Measurements from ENCODE around the gene OCM.

GRCh38 chr7:5407346-5408237, 16.0 kb downstream of the TNRC18 start:
CAGE:
- cytosol, long polyA minus RNA = no peak
- cytosol, long polyA plus RNA = no peak
- long polyA plus RNA = no peak
- nucleus, long polyA minus RNA = no peak
- nucleus, long polyA plus RNA = no peak

DNA sequence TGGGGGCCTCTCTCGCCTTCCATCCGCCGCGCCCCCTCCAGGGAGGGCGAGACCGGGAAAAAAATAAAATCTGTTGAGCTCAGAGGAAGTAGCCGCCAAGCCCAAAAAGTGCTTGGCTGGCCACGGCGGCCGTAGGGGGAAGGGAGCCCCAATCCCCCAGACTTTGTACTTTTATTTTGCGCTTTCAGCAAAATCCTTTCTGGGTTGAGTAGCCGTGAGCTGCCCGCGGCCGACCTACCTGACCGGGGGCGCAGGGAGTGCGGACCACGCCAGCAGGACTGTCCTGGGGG, 1.3 kb upstream of the TNRC18 start:
CAGE:
- cytosol, long polyA minus RNA = no peak
- cytosol, long polyA plus RNA = no peak
- long polyA plus RNA = no peak
- nucleus, long polyA minus RNA = no peak
- nucleus, long polyA plus RNA = no peak

DNA sequence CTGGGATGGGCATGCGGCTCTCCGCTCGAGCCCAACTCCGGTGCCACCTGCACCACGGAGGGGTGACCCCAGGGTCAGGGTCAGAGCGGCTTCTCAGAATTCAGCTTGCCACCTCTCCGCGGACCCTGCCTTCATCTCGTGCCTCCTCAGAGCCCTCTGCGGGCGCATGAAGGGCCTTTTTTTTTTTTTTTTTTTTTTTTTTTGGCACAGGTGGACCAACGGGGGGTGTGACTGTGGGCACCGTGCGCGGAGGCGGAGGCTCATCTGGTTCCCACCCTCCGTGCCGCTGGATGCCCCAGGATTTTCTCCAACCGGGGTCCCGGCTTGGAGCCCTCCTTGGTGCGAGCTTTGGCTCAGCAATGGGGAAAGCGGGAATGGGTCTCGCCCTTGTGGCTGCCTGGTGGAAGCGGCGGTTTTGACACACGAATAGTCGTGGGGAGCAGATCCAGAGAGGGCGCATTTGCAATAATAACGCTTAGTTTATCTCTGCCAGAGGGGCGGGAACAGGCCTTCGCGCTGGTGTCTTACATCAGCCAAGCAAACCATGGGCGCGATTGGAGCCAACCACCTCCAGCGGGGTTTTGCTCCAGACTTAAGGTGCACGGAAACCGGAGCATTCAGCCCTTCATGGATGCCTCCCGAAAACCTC, 5.0 kb upstream of the TNRC18 start:
CAGE:
- cytosol, long polyA minus RNA = no peak
- cytosol, long polyA plus RNA = no peak
- long polyA plus RNA = no peak
- nucleus, long polyA minus RNA = start-site peak on the plus strand centred at position 313 of the sequence, 293 bp wide, 9 reads
- nucleus, long polyA plus RNA = no peak

GRCh38 chr7:5431531-5432000, 7.9 kb upstream of the TNRC18 start:
CAGE:
- cytosol, long polyA minus RNA = no peak
- cytosol, long polyA plus RNA = no peak
- long polyA plus RNA = no peak
- nucleus, long polyA minus RNA = start-site peak on the plus strand at chr7:5431766-5431851, 10 reads
- nucleus, long polyA plus RNA = no peak

DNA sequence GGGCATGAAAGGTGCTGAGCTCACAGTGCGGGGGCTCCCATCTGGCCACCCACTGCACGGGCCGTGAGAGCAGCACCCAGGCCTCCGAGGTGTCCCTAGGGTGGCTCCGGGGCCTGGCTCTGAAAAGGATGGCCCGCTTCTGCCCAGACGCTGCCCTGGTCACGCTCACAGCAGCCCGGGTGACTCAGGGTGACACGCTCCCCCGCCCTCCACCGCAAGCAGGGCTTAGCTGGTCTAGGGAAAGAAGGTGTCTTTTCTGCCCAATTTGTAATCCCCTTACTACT, 18.5 kb downstream of the FBXL18 start:
CAGE:
- cytosol, long polyA minus RNA = no peak
- cytosol, long polyA plus RNA = no peak
- long polyA plus RNA = no peak
- nucleus, long polyA minus RNA = no peak
- nucleus, long polyA plus RNA = no peak

GRCh38 chr7:5528798-5528927, 1.7 kb downstream of the ACTB start:
CAGE:
- cytosol, long polyA minus RNA = no peak
- cytosol, long polyA plus RNA = no peak
- long polyA plus RNA = no peak
- nucleus, long polyA minus RNA = no peak
- nucleus, long polyA plus RNA = no peak

CAGE:
- cytosol, long polyA minus RNA = no peak
- cytosol, long polyA plus RNA = no peak
- long polyA plus RNA = no peak
- nucleus, long polyA minus RNA = no peak
- nucleus, long polyA plus RNA = no peak
These were observed 52.6 kb downstream of the FSCN1 start for GRCh38 chr7:5645240-5645683.

DNA sequence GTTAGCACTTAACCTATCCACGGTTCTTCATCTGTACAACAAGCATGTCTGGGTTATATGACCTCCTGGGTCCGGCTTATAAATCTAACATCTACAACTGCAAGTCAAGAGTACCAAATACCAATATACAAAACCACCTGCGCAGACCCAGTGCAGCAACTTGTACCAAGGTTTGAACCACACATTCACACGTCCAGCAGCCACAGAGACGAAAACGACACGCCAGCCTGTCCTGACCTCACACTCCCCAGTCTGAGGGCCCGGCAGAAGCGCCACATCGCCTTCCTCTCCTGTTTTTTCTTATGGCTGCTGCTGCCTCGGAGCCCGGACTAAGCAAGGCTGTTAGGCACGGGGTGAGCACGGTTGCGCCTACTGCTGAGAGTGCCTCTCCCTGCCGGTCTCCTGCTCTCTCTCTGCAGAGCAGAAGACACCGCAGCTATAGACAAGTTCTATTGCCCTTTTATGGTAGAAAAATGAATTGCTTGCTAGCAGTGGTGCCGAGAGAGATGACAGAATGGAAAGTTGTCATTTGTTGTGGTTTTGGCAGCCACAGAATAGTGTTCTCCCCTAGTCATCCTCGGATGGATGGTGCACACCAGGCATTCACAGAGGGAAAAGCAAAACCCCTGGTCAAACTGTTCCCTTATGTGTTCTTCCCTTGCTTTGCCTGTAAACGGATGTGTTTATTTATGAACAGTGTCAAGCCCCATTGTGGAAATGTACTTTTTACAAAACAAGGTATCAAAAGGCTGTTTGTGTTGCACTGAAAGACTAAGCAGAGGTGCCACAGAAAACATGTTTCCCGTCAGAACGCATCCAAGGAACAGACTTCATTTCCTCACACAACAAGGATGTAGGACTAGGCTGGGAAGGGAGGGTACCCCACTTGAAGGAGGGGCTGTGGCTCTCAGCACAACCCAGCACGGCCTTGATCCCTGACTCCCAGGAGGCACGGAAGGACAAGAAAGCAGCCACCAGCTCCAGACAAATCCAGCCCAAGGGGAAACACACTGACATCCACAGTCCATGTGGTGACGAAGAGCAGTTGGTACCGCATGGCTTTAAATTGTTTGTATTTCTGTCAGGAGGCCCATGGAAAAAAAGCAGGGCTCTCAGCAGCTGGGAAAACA, 86.0 kb downstream of the RNF216 start:
CAGE:
- cytosol, long polyA minus RNA = no peak
- cytosol, long polyA plus RNA = no peak
- long polyA plus RNA = no peak
- nucleus, long polyA minus RNA = no peak
- nucleus, long polyA plus RNA = no peak

GRCh38 chr7:5880351-5880946, at the start of gene OCM:
Gene OCM (plus strand): TSS chr7:5880798.
CAGE:
- cytosol, long polyA minus RNA = no peak
- cytosol, long polyA plus RNA = no peak
- long polyA plus RNA = no peak
- nucleus, long polyA minus RNA = no peak
- nucleus, long polyA plus RNA = no peak

CAGE:
- cytosol, long polyA minus RNA = no peak
- cytosol, long polyA plus RNA = no peak
- long polyA plus RNA = no peak
- nucleus, long polyA minus RNA = no peak
- nucleus, long polyA plus RNA = no peak
These were observed 1.0 kb upstream of the CCZ1 start for GRCh38 chr7:5897469-5897995.

DNA sequence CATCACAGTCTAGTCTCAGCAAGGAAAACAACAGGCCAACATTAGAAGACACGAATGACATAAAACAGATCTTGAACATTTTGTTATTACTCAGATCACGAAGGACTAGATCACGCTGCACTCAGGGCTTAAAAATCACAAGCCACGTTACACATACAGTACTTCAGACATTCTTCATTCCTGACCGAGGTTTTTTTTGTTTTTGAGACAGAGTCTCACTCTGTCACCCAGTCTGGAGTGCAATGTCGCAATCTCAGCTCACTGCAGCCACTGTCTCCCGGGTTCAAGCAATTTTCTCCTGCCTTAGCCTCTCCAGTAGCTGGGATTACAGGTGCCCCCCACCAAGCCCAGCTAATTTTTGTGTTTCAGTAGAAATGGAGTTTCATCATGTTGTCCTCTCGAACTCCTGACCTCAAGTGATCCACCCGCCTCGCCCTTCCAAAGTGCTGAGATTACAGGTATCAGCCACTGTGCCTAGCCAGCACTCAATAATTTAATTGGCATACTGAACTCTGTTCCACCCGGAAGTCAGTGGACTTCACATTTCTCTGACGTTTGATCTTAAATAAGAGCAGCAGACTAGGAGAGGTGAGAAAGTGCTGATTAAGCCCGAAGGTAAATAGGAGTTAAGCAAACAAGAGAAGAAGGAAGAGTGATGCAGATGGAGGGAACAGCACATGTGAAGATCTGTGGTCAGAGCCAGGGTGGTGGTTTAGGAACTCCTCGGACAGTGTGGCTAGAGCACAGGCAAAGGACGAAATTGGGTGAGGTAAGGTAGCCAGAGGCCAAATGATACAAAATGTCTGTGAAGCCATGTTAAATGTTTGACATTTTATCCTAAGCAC, 3.5 kb downstream of the AIMP2 start:
CAGE:
- cytosol, long polyA minus RNA = no peak
- cytosol, long polyA plus RNA = no peak
- long polyA plus RNA = no peak
- nucleus, long polyA minus RNA = no peak
- nucleus, long polyA plus RNA = no peak

DNA sequence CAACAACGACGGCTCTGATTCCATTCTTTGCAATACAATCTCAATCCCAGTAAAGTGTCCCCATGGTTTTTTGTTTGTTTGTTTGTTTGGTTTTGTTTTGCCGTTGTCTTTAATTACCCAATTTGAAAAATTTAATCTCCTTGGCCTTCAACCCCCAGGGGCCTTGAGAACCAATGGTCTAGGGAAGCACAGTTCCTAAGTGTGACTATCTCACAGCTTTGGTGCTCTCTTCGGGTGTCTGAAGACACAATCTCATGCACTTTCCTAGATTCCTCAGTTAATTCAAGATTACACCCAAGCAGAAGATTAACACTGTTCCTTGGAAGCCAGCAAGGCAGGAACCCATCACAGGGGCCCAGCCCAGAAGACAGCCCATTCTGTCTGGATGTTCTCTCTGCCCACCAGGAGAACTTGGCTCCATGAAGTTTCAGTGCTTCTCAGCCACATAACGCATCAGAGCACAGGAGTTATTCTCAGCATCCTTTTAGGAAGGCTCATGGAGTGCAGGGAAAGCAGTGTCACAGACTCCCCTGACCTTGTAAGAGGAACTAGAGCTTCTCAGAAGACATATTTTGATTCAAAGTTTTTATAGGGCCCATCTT, 58.9 kb downstream of the CYTH3 start:
CAGE:
- cytosol, long polyA minus RNA = no peak
- cytosol, long polyA plus RNA = no peak
- long polyA plus RNA = no peak
- nucleus, long polyA minus RNA = no peak
- nucleus, long polyA plus RNA = no peak

DNA sequence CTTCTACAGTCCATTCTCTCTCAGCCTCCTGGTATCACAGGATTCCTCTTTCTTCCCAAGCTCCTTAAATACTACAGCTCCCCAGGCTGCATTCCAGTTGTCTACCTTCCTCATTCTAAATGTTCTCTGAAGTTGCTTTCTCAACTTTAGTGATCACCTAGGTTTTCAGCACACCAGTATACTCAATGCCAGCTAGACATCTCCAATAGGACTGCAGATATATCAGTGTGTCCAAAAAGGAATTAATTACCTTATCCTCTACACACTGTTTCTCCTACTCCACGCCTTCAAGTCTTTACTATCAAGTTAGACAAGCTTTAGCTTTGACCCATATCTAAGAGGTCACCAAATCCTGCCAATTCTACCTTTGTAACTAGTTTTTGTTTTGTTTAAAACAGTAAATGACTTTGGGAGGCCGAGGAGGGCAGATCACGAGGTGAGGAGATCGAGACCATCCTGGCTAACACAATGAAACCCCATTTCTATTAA, 39.4 kb downstream of the CYTH3 start:
CAGE:
- cytosol, long polyA minus RNA = no peak
- cytosol, long polyA plus RNA = no peak
- long polyA plus RNA = no peak
- nucleus, long polyA minus RNA = no peak
- nucleus, long polyA plus RNA = no peak

DNA sequence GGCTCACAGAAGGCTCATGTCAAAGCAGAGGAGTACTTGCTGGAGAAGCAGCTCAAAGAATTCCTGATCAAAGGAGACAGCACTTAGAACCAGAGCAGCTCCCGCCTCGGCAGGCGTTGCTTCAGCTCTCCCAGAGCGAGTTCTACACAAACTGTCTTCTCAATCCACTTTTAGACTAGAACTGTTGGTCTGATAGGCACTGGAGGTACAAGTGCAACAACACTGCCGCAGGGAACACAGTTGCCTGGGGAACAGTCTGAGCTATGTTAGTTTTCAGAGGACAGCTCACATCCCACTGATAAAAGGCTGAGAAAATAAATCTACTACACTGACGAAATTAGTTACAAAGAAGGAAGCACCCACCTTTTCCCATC, 35.4 kb downstream of the CYTH3 start:
CAGE:
- cytosol, long polyA minus RNA = no peak
- cytosol, long polyA plus RNA = no peak
- long polyA plus RNA = no peak
- nucleus, long polyA minus RNA = no peak
- nucleus, long polyA plus RNA = no peak

GRCh38 chr7:6376698-6377439, 2.5 kb downstream of the RAC1 start:
CAGE:
- cytosol, long polyA minus RNA = no peak
- cytosol, long polyA plus RNA = no peak
- long polyA plus RNA = no peak
- nucleus, long polyA minus RNA = no peak
- nucleus, long polyA plus RNA = no peak

CAGE:
- cytosol, long polyA minus RNA = no peak
- cytosol, long polyA plus RNA = no peak
- long polyA plus RNA = no peak
- nucleus, long polyA minus RNA = no peak
- nucleus, long polyA plus RNA = no peak
These were observed 8.4 kb downstream of the ZNF853 start for GRCh38 chr7:6623813-6624293.

GRCh38 chr7:6644200-6644821, 7.2 kb downstream of the ZNF316 start:
CAGE:
- cytosol, long polyA minus RNA = no peak
- cytosol, long polyA plus RNA = no peak
- long polyA plus RNA = no peak
- nucleus, long polyA minus RNA = no peak
- nucleus, long polyA plus RNA = no peak

DNA sequence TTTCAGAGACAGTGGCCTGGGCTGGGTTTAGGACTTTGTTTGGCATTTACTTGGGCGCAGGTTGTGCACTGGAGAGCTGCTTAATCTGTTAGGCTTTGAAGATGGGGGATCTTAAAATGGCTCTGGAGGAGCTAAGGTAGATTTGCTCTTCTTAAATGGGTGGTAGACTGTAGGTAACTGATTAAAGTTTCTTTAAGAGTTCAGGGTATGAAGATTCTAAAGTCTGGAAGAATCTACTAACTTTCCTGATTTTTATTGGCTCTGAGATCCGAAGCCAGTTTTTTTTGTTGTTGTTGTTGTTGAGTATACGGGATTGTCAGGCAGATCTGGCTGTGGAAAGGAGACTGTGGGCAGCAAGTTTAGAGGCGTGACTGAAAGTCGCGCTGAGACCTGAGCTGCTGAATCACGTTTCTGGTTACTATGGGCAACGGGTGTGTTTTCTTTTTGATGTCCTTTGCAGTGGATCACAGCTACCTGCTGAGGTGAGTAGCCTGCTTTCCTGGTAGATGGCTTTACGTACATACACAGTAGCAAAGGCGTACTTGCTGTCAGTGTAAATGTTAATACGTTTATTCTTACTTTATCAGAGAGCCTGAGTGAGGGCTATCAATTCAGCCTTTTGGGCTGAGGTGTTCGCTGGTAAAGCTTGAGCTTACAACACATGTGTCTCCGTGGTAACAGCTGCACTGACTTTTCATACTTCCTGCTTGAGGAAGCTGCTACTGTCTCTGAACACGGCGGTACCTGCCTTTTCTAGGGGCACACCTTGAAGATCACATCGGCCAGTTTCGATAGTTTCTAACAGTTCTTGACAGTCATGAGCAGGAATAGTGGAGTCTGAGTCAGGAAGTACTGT, 165.0 kb upstream of the CCZ1B start:
CAGE:
- cytosol, long polyA minus RNA = no peak
- cytosol, long polyA plus RNA = no peak
- long polyA plus RNA = no peak
- nucleus, long polyA minus RNA = no peak
- nucleus, long polyA plus RNA = no peak

GRCh38 chr7:7159100-7159760, 23.1 kb upstream of the C1GALT1 start:
CAGE:
- cytosol, long polyA minus RNA = no peak
- cytosol, long polyA plus RNA = no peak
- long polyA plus RNA = no peak
- nucleus, long polyA minus RNA = no peak
- nucleus, long polyA plus RNA = no peak

DNA sequence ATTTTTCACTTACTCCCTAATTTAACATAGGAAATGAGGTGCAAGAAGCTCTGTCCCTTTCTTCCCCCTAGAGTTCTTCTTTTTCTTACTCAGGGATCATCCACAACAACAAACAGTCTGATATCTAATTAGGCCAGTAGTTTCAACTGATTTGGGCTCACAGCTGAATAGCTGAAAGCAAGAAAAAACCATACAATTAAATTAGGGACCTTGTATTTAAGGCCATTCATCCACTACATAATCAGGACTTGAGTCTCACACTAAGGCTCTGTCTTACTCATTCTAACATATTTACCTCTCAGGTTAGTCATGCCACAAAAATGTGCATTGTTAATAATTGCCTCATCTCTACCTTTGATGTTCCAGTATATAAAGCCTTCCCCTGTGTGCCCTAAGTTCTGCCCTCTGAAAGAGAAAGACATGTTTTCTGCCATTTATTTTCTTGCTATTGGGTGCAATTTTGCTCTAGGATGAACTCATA, 5.4 kb upstream of the C1GALT1 start:
CAGE:
- cytosol, long polyA minus RNA = no peak
- cytosol, long polyA plus RNA = no peak
- long polyA plus RNA = no peak
- nucleus, long polyA minus RNA = no peak
- nucleus, long polyA plus RNA = no peak